Left lung (tissue), 1 donor: Measurements from ENCODE around the genes ENSG00000187186 and FAM205A.

- PRO-cap = no peak
Observed at GRCh38 chr9:33163479-33164303, 3.4 kb downstream of the B4GALT1 start.

- PRO-cap = unidirectional peak, minus-strand start at chr9:33172474
Observed at GRCh38 chr9:33172160-33173166, 5.3 kb upstream of the B4GALT1 start.

GRCh38 chr9:33220921-33221867, 18.8 kb upstream of the SPINK4 start:
- PRO-cap = unidirectional peak, minus-strand start at chr9:33221425

GRCh38 chr9:33254067-33255033, 10.2 kb downstream of the BAG1 start:
- PRO-cap = no peak

DNA sequence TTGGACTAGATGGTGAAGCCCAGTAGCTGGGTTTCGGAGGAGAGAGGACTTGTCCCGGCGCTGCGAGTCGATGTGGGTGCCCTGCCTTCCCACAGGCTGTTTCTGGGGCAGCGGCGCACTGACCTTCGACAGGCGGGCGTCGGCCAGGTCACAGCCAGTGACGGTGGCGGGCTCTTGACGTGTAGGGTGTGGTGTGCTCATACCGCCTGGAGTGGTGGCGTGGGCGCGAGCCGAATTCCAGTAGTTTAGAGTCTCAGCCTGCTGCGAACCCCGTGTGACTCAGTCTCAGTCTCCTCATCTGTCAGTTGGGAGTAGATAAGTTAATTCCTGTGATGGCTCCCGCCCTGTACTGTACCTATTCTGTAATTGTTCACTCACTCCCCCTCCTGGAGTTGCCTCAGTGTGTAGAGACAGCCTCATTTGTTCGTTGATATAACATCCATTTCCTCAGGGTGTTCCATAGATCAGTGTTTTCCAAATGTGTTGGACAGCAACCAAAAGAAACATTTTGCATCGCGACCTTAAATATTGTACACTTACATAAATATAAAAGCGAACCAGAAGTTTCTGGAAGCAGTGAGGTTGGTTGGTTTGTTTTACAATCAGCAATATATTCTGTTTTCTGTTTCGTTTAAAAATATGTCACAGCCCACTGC, 585 bp downstream of the NFX1 start:
- PRO-cap = bidirectional peak, plus-strand start outside the sequence, minus-strand start at position 159 of the sequence

DNA sequence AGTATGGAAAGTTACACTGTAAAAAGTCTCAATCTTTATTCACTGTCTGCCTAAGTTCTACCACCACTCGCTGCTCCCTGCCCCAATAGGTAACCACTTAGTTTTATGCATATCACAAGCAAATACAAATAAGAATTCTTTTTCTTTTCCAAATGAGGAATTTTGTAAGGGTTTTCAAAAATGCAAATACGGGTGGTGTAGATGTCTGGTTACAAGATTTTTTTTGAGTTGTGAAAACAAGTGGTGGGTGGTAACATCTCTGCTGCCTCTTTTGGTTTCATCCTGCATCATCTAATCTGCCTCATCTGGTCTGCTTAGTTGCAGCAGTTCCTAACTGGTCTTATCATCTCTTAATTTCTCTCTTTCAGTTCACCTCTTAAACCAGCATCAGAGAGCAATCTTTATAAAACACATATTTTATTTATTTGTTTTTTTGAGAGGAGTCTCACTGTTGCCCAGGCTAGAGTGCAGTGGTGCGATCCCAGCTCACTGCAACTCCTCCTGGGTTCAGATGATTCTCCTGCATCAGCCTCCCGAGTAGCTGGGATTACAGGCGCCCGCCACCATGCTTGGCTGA, 5.3 kb downstream of the NFX1 start:
- PRO-cap = no peak

DNA sequence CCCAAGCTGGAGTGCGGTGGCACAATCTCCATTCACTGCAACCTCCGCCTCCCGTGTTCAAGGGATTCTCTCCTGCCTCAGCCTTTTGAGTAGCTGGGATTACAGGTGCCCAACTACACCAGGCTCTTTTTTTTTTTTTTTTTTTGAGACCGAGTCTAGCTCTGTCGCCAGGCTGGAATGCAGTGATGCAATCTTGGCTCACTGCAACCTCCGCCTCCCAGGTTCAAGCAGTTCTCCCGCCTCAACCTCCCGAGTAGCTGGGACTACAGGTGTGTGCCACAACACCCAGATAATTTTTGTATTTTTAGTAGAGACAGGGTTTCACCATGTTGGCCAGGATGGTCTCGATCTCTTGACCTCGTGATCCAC, 20.0 kb downstream of the AQP7 start:
- PRO-cap = no peak

GRCh38 chr9:33814064-33814583, 2.8 kb upstream of the UBE2R2 start:
- PRO-cap = no peak

GRCh38 chr9:33918246-33918561, 101.2 kb downstream of the UBE2R2 start:
- PRO-cap = no peak

DNA sequence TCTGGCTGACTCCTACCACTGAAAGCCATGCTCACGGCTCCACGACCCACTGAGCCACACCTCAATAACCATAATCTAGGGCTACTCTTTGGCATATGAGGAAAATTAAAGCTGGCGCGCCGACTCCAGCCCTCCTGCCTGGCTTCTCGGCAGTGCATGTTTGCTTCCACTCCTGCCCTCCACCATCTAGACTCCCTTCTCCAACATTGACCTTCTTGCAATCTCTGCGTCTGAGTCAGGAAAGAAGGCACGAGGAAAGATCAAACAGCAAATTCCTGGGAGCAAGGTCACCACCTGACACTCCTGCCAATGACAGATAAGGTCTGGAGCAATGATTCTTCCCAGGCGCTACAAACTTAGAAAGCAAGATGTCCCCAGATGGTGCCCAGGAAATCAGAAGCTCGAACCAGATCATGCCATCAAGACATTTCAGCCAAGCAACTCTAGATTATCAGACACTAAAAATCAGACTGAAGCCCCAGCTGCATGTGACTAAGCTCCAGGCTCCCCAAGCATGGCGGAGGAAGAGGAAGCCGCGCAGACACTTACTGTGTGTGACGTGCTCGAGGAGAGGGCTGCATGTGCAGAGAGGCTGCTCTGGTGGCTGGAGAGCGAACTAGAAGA, 115.2 kb downstream of the UBE2R2 start:
- PRO-cap = no peak

DNA sequence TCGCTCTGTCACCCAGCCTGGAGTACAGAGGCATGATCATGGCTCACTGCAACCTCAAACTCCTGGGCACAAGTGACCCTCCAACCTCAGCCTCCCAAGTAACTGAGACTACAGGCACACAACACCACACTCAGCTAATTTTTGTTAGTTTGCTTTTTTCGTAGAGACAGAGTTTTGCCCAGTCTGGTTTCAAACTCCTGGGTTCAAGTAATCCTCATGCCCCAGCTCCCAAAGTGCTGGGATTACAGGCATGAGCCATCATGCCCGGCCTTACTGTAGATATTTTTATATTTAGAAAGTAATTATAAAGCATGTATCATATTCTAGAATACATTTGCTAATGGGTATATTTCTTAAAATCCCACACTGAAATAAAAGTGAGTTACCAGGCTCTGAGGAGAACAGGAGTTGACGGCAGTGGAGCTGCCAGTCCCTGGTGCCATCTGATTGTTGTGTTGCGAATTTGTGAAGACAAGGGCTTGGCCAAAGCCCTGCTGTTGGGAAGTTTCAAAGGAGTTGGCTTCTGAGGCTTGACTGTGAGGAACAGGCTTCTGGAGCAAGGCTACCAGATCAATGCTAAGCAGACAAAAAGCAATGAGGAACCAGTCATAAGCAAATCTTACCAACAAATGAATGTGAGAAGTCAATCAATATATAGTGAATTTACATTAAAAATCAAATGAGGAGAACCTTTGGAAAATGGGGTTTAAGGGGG, 95.6 kb downstream of the UBAP2 start:
- PRO-cap = no peak

DNA sequence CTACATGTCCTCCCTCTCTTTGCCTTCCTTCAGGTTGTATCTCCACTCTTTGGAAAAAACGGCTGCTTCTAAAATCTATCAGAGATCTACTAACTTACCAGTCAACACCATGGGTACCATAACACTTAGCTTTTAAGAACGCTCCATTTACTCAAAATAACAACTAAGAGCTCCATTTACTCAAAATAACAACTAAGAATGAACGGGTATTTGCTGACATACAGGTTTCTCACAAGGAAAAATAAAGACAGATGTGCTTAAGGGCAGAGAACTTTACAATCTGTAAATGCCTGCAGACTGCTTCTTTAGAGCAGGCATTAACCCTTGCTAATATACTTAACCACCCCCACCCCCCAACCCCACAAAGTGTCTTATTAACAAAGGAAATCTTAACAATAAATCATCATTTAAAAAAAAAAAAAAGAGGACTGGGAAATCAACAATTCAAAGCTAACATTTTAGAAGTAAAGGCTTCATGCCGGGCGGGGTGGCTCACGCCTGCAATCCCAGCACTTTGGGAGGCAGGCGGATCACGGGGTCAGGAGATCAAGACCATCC, 2.7 kb downstream of the UBAP2 start:
- PRO-cap = no peak

- PRO-cap = no peak
Observed at GRCh38 chr9:34233624-34234057, 54.8 kb downstream of the UBAP1 start.

DNA sequence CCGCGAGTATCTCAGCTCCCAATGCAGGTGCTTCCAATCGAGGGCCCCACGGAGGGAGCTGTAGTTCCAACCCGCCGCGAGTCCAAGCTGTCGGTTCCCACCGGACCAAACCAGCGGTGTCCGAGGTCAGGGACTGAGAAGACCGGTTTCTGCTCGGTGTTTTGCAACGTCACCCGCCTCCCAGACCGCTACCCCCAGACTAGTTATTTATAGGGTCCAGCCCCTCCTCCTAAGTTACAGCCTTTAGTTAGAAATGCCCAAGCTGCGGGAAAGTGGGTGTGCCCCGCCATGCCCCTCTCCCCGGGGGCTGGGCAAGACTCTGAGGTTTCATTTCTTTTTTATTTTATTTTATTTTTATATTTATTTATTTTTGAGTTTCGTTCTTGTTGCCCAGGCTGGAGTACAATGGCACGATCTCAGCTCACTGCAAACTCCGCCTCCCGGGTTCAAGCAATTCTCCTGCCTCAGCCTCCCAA, 765 bp upstream of the MYORG start:
- PRO-cap = no peak

DNA sequence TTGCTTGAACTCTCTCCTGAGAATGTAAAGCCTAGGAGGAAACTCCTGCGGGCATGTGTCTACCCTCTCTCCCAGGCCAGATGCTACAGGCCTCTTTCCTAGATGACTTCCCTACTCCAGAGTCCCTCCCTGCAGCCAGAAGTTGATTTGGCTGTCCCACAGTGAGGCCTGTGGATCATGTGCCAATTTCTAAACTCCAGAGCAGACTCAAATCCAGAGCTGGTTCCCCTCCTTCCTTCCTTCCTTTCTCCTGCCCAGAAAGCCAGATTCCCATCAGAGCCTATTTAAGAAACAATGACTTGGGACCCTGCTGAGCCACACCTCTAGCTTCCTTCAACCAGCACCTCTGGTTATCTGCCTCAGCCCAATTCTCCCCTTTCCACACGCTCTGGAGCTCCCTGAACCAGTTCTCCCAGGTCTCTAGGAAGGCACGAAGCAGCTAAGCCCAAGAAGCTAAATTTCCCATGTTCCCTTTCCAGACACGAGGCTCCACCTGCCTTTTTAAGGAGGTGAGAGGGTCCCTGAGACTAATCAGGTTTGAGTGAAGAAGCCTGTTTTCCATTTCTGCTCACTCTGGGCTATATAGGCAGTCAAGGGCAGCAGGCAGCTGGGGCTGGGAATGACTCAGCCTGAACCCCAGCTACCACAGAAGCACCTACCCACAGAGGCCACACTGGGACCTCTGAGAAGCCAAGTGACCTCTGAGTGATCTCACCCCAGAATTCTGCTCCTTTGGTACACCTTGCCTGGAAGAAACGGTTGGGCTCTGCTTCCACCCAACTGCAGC, 7.1 kb downstream of the FAM219A start:
- PRO-cap = no peak

DNA sequence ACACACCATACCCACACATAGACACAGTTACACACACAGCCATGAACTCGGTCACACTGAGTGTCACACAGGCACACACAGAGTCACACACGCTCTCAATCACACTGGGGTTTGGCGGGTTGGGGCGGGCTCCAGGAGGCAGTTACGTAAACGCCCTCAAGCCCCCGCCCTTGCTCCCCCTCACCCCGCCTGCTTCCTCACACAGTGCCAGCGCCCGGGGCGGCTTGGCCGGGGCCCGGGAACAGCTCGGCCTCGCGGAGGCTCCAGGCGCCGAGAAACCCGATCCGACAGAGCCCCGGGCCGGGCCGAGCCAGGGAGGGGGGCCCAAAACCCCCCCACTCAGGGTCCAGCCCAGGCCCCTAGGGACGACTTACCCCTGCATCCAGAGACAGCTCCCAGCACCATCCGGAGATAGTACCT, 3.5 kb upstream of the CNTFR start:
- PRO-cap = no peak

DNA sequence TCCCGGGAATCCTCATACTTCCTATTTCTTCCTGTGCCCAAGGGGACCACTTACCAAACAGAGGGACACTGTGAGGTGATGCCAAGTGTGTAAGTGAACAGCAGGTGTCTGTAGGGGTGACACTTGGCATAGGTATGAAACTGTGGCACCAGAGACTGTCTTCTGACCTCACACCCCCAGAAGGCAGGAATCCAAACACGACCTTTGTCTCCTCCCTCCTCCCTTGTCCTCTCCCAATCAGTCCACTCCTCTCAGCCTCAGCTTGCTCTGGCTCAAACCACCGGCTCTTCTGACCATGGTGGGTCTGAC, 1.4 kb upstream of the ARID3C start:
- PRO-cap = no peak

- PRO-cap = bidirectional peak, plus-strand start at chr9:34665607, minus-strand start at chr9:34665333; bidirectional peak, plus-strand start at chr9:34666180, minus-strand start at chr9:34666045
Observed at GRCh38 chr9:34665451-34666635, at the start of gene ENSG00000187186. Gene ENSG00000187186, minus strand, starts transcription at chr9:34666045.

DNA sequence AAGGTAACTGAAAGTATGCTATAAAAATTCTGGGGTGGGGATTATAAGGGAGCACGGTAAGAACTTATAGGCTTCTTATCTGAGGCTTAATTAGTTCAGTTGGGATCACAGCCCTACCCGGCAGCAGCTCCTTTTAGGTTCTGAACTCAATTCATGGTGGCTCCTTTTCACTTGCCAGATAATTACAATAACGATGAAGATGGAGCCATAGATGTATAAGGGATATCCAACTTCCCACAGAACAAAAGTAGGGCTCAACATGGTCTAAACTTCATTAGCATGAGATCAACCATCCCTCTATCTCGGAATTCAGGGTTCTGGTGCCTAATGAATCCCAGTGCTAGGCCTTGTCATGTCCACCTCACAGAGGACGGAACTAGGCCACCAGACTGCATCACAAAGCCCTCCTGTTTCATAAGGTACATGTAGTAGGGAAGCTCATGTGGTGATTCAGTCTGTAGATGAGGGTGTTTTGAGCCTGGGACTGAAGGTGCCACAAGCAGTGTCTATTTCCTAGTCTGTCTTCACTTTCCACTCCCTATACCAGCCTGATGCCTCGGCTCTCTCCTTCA, at the start of gene FAM205A:
Gene FAM205A (minus strand): TSS at position 322 of the 572 bp plus-strand sequence.
- PRO-cap = no peak

- PRO-cap = unidirectional peak, minus-strand start at chr9:34901425
Observed at GRCh38 chr9:34901318-34901594, 5.7 kb upstream of the FAM205C start.